Esophagus squamous epithelium (tissue), 4 donors: Measurements from ENCODE around the genes SIN3A and TMEM266.

GRCh38 chr15:74995762-74996865 is 751 bp downstream of the SCAMP5 start:
- PRO-cap = no peak
- RAMPAGE, long total RNA, 4 experiments = no peak in any of the 4 experiments

DNA sequence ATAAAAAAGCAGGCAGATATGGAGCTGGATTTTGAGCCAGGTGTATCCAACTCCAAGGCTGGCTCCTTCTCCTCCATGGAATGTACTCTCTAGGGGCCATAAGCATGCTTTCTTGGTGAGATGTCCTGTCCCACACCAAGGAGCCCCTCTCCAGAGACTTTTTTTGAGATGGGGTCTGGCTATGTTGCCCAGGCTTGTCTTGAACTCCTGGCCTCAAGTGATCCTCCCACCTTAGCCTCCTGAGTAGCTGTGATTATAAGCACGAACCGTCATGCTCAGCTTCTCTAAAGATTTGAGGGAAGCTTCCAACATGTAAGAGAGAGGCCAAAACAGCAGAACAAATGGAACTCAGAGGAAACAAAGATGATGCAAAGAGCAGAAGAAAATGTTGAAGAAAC is 48.5 kb downstream of the PPCDC start:
- PRO-cap = no peak
- RAMPAGE, long total RNA, 4 experiments = no peak in any of the 4 experiments

DNA sequence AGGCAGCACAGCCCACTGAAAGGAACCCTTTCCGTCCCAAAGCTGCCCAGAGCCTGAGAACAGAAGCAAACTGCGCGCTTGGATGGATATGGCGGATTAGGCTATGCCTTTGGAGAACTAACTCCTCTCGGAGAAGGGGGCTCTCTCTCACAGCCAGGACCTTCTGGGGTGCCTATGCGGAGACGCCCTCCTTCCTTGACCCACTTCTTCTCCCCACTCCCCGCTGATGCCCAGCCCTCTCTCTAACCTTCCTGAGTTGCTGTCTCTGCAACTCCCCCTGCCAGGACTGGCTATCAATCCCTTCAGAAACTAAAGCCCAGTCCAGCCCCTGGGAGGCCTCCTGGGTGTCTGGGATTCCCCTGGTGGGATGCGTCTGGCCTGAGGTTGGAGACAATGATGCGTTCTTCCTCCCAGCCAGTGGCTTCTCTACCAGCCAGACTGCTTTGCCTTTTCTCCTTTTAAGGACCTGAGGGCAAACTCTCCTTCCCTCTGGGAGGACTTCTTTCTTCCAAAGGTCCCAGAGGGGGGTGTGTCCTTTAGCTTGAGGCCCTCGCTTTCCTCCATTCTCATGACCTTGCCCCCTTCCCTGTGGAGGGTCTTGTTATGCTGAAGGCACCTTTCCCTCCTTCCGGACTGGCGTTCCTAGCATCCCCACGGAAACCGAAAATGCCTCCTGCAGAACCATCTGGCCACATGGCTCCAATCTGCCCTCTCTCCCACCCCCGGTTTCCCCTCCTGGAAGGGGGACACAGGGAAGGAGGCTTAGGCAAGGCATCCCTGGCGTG is 63.5 kb upstream of the C15orf39 start:
- PRO-cap = no peak
- RAMPAGE, long total RNA, 4 experiments = no peak in any of the 4 experiments

DNA sequence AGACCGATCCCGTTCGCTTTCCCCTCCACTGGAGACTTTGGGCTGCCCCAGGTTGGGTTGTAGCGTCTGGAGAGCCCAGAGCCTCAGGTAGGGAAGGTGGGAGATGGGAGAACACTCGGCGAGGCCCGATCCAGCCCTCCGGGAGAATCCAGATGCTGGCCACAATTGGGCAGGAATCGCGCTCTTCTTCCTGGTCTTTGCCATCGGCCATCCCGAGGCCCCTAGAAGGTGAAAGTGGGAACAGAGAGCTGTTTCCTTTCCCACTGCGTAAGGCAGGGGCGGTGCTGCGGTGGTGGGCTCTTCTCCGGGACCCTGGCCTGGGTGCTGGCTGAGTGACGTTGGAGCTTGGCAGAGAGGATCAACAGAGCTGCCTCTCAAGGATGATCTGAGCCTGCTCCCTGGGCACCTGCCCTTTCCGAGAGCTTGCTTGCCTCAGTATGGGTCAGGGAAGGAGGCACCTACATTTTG is 1.3 kb downstream of the C15orf39 start:
- PRO-cap = unidirectional peak, minus-strand start at position 223 of the sequence
- RAMPAGE, long total RNA, 4 experiments = no peak in any of the 4 experiments

GRCh38 chr15:75299211-75299556 is 16.5 kb downstream of the GOLGA6D start:
- PRO-cap = no peak
- RAMPAGE, long total RNA, 4 experiments = no peak in any of the 4 experiments

GRCh38 chr15:75349327-75350562 is 2.9 kb downstream of the NEIL1 start:
- PRO-cap = no peak
- RAMPAGE, long total RNA, 4 experiments = no peak in any of the 4 experiments

- PRO-cap = no peak
- RAMPAGE, long total RNA, 4 experiments = no peak in any of the 4 experiments
Measured at GRCh38 chr15:75355682-75356531, 9.1 kb downstream of the NEIL1 start.

- PRO-cap = no peak
- RAMPAGE, long total RNA, 4 experiments = no peak in any of the 4 experiments
Measured at GRCh38 chr15:75359554-75360398, 8.6 kb downstream of the MAN2C1 start.

- PRO-cap = no peak
- RAMPAGE, long total RNA, 4 experiments = no peak in any of the 4 experiments
Measured at GRCh38 chr15:75391337-75392216, 23.2 kb upstream of the MAN2C1 start.

DNA sequence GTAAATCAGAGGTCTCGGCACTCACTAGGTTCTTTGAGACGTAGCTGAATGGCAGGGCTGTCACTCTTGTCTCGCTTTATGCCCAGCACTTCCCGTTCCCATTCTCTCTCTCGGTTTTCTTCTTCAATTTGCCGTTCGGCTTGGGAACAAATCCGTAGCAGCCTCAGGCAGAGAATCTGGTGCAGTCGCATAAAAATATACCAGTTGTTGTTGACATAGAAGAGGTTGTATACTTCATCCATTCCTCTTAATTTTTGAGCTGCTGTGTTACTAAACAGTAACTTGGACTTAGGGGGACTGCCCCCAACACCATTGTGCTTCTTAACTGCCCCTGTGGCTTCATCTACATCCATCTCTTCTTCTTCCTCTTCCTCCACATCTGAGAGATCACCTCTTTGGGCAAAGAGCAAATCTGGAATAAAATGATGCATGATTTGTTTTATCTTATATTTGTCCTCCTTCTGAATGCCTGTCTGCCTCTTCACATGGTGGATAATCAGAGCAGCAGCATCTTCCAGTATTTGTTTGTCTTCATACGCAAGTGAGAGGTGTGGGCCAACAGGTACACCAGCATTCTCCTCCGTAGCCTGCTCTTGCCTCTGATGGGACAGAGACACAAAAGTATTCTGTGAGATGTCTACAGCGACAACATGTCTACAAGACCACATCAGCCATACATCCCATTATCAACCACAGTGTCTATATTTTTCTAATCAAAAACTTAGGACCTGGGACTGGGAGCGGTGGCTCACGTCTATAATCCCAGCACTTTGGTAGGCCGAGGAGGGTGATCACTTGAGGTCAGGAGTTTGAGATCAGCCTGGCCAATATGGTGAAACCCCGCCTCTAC is 24.0 kb upstream of the MAN2C1 start:
- PRO-cap = no peak
- RAMPAGE, long total RNA, 4 experiments = no peak in any of the 4 experiments

GRCh38 chr15:75394463-75395180 is 26.2 kb upstream of the MAN2C1 start:
- PRO-cap = no peak
- RAMPAGE, long total RNA, 4 experiments = no peak in any of the 4 experiments

DNA sequence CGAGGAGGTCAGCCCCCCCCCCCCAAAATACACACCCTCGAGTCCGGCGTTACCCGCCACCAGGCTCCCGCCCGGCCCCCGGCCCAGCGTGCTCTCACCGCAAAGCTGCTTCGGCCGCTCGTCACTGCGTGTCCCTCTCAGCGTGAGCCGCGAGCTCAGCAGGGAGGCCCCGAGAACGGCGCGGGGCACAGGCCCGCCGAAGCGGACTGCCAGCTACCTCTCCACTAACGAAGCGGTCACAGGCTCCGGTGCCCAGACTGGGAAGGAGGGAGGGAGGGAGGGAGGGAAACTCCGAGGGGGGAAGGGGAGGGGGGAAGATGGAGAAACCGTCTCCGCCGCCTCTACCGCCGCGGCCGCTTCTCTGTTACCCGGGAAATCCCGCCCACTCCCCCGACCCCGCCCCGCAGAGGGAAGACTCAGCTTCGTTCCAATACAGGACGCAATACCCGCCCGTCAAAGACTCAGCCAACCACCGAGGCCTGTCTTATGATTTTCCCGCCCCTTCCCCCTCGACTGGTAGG is at the start of gene SIN3A:
TSS of gene SIN3A (minus strand) at position 366 of the 521 bp plus-strand sequence.
- PRO-cap = unidirectional peak, minus-strand start at position 226 of the sequence; bidirectional peak, plus-strand start outside the sequence, minus-strand start at position 360 of the sequence
- RAMPAGE, long total RNA, 4 experiments = start-site peak on the minus strand in 1 of 4 experiments, centred at position 270 of the sequence, 16 reads per replicate

- PRO-cap = no peak
- RAMPAGE, long total RNA, 4 experiments = no peak in any of the 4 experiments
Measured at GRCh38 chr15:75653418-75653881, 5.7 kb downstream of the SNX33 start.

DNA sequence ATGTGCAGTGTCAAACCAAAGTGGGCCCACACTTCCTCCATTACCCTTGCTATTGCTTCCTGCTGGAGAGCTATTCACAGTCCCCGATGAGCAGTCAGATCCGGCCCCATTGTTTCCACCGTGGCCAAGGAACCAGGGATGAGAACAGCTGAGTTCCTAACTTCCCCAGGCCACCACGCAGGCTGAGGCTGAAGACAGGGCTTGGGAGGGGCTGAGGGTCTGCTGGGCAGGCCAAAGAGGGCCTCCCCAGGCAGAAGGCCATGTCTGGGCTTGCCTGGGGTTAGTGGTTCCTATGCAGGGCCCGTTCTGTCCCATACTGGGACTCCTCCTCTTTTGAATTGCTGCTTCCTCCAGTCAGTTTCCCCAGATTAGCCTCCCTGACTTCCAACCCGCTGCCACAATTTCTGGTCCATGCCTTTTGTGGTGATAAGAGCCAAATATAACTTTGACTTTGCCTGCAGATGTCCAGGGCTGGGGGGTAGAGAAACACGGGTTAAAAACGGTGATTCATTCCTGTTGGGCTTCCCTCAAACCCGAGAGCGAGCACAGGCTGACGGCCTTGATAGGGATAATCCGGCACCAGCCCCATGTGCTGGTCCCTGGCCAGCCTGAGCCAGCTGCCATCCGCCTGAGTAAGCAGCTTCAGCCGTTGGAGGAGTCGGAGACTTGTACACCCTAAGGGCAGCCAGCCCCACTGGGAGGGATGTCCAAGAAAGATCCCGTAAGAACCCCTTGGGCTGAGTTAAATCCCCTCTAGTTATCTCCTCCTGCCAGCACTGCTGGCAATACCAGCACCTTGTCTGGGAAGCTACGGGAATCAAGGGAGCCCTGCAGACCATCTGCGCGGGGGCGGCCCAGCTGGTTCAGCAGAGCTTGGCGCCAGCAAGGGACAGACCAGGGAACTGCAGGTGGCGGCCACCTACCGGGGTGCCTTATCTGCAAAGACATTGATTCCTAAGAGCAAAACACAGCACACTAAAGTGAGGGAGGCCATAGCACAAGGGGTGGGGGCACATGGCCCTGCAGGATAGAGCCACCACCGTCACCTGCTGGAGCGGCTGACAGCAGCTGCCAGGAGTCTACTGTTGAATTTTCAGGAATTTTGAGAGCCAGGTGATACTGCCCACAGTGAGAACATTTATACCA is 18.3 kb downstream of the CSPG4 start:
- PRO-cap = no peak
- RAMPAGE, long total RNA, 4 experiments = no peak in any of the 4 experiments

- PRO-cap = unidirectional peak, minus-strand start at chr15:75696989
- RAMPAGE, long total RNA, 4 experiments = no peak in any of the 4 experiments
Measured at GRCh38 chr15:75696783-75697424, 15.7 kb downstream of the CSPG4 start.

- PRO-cap = bidirectional peak, plus-strand start at chr15:75697751, minus-strand start at chr15:75697619
- RAMPAGE, long total RNA, 4 experiments = no peak in any of the 4 experiments
Measured at GRCh38 chr15:75697425-75697960, 15.2 kb downstream of the CSPG4 start.

GRCh38 chr15:75710099-75710801 is 2.4 kb downstream of the CSPG4 start:
- PRO-cap = no peak
- RAMPAGE, long total RNA, 4 experiments = no peak in any of the 4 experiments

- PRO-cap = bidirectional peak, plus-strand start at chr15:75738833, minus-strand start at chr15:75738594
- RAMPAGE, long total RNA, 4 experiments = no peak in any of the 4 experiments
Measured at GRCh38 chr15:75738414-75739504, 14.9 kb downstream of the ODF3L1 start.

DNA sequence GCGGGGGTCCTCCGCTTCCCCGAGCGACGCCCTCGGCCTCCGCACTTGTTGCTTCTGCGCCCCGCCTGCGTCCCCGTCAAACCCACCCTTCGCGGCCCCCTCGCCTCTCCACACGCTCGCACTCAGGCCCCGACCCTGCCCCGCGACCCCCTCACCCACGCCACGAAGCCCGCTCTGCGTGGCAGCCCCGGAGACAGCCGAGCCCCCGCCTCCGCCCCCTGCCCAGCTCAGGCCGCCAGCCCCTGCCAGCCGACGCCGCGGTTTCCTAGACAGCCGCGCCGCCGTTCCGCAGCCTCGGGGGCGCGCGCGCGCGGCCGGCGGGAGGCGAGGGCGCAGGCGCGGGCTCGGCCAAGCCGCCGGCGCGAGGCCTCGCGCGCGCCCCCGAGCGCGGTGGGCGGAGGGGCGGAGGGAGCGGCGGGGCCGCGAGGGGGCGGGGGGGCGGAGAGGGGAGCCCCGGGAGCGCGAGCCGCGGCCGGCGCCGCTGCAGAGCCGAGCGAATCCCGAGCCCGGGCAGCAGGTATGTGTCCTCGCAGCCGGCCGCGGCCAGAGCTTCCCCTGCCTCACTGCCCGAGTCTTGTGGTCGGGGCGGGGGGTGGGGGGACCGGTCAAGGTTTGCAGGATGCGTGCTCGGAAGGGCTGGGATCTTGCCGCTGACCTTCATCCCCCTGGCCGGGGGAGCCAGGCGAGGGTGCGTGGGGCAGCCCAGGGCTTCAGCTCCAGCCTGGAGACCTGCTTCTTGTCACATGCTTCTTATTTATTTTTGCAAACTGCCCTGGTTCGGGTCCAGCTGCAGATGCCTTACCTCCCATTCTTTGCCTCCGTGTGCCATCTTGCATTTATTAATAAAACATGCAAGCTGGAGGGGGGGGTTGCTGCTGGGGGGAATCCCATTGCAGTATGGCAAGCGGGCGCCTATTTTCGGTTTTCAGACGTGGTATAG is at the start of gene TMEM266:
TSS of gene TMEM266 (plus strand) at position 486 of the 940 bp plus-strand sequence.
- PRO-cap = bidirectional peak, plus-strand start at position 486 of the sequence, minus-strand start at position 296 of the sequence
- RAMPAGE, long total RNA, 4 experiments = no peak in any of the 4 experiments

GRCh38 chr15:76172604-76173307 is 113.0 kb downstream of the TMEM266 start:
- PRO-cap = no peak
- RAMPAGE, long total RNA, 4 experiments = no peak in any of the 4 experiments